Ureter (tissue), 1 donor: ENCODE measurements around a stretch of chr11.

- PRO-cap = no peak
These were observed 6.2 kb upstream of the TP53I11 start for GRCh38 chr11:44956742-44957418.

- PRO-cap = no peak
These were observed 67.4 kb upstream of the PRDM11 start for GRCh38 chr11:45079079-45079481.

DNA sequence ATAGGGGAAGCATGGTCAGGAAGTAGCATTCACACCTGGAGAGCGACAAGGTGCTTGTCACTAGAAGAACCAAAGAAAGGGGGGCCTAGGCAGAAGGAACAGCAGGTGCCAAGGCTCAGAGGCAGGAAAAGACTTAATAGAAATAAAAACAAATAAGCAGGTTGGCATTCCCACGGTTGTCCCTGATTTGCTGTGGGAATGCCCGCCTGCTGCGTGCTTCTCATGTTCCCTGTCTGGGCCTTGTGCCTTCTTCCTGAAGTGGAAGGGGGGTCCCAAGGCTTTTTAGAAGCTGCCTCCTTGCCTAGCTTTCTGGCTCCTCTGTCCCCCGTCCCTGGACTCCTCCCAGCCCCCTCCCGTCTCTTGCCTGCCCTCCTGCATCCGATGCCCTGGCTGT, 54.7 kb upstream of the PRDM11 start:
- PRO-cap = no peak

DNA sequence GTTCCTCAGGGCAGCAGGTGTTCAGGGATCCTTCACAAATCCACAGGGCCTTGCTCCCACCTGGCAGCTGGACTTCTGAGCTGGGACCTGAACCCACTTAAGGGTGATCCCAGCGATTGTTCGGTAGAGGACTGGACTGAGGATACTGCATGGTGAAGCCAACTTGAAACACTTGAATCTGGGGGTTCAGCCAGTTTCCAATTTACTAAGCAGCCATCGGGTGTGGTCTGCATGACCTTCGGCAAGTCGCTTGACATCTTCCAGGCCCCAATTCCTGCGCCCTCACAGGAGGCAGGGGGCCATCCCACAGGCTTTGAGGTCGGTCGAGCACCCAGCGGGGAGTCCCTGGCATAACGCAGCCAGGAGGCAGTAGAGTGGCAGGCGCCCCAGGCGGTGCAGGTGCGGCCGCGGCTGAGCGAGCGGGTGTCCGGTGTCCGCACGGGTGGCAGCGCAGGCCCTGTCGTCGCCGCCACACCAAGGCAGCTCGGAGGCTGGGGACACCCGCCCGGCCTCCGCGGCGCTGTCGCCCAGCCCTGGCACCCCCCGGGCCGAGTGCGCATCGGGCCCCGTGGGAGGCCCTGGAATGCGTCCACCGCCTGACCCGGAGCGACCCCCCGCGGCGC, 33.6 kb downstream of the PRDM11 start:
- PRO-cap = unidirectional peak, plus-strand start at position 396 of the sequence

DNA sequence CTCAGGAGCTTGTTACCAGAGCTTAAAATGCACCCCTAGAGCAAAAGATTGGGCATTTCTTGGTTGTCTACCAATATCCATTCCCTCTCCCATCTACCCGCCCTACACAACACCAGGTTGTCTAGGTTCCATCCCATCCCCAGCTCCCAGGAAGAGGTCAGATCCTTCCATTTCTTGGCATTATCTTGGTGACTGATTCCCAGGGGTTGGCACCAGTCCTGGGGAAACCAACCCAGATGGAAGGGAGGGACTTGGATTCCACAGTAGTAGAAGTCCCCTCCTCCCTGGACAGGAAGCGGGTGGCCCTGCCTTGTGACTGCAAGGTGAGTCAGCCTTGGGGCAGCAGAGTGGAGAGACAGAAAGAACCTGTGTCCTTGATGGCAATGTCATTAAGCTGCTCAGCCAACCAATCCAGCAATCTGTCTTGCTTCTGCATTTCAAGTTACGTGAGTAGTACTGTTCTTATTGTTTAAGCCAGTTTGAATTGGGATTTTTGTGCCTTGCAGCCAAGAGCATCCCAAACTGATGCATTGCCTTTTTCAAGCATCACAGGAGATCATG, 26.5 kb downstream of the SYT13 start:
- PRO-cap = no peak

GRCh38 chr11:45262883-45263515, 23.1 kb downstream of the SYT13 start:
- PRO-cap = no peak

- PRO-cap = no peak
These were observed 105.2 kb upstream of the SYT13 start for GRCh38 chr11:45391290-45391777.

- PRO-cap = no peak
These were observed 68.4 kb upstream of the SLC35C1 start for GRCh38 chr11:45736358-45737064.

DNA sequence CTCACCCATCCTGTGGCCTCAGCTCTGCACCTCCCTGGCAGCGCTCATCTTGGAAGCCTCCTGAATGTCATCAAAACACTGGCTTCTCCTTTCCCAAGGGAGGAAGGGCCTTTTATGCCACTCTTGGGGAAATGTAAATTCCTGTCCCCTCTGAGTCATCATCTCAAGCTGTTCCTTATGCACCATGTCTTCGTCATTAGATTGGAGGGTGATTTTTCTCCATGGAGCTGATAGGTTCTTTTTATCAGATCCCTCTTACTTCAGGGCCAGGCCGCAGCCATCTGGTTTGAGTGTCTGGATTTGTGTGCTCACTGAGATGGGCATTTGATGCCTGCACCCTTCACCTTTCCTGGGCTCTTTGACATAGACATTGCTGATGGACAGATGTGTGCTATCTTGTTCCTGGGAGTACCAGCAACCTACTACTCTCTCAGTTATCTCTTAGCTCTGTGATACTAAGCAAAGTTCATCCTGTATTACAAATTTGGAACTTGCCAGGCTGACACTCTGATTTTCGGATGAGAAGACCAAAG, 12.4 kb upstream of the MAPK8IP1 start:
- PRO-cap = no peak

DNA sequence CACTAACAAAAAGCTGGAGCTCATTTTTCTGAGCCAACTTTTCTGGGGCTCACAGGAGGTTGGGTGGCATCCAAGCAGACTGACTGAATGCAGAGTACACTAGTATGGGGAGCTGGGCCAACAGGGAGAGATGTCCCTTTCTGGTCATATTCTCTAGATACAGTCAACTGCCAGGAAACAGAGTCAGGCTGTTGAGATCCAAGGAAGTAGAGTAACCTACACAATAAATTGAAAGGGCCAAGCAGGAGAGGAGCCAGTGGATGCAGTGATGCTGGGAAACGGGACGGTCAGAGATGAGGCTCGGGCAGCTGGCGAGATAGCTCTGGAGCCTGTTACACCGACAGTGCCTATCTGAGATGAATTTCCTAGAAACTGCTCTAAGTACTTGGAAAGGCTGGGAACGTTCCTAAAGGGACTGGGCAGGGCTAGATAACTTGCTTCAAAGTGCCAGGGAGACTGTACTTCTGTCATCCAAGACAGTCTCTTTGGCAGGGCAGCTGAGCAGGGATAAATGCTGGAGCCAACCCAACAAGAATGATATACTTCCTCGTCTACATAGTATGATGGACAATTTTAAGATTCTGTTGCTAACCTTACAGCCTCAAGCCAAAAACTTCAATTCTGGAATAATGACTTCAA, 71.2 kb downstream of the LARGE2 start:
- PRO-cap = no peak

DNA sequence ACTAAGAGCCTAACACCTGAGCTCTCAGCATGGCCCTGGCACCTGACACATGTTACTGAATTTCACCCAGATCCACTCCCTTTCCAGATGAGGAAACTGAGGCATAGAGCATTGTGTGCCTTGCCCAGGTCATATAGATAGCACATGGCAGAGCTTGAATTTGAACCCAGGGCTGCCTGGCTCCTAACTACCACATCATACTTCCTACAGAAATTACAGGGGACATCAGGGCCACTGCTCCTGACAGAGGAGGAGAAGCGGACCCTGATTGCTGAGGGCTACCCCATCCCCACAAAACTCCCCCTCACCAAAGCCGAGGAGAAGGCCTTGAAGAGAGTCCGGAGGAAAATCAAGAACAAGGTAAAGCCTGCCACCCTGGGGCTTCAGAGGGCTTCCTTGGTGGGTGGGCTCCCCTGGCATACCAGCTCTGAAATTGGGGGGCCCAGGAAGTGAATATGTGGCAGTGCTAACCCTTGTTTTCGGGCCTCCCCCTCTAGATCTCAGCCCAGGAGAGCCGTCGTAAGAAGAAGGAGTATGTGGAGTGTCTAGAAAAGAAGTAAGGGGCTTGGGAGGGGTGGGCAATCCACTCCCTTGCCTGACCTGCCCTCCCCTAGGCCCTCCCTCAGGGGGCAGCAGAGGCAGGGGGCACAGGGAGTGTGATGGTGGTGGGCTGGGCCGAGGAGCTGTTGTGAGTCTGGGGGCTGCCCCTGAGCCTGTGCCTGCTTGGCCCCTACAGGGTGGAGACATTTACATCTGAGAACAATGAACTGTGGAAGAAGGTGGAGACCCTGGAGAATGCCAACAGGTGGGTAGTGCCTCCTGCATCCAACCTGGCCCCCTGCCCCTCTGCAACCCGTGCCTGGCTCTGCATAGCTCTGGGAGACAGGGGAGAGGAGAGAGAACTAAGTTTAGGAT, 34.9 kb upstream of the DGKZ start:
- PRO-cap = no peak

DNA sequence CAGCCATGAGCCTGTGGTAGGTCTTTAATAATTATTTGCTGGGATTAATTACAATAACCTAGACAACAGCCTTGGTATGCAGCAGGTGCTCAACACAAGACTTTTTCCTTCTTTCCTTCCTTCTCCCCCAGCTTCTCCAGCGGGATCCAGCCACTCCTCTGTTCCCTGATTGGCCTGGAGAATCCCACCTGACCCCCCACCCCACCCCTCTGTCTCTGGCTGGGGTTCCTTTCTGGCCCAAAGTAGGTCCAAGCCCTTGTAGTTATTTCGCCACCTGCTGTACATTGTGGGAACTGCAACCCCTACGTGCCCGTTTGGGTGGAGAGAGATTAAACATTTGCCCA, 32.3 kb upstream of the DGKZ start:
- PRO-cap = no peak

DNA sequence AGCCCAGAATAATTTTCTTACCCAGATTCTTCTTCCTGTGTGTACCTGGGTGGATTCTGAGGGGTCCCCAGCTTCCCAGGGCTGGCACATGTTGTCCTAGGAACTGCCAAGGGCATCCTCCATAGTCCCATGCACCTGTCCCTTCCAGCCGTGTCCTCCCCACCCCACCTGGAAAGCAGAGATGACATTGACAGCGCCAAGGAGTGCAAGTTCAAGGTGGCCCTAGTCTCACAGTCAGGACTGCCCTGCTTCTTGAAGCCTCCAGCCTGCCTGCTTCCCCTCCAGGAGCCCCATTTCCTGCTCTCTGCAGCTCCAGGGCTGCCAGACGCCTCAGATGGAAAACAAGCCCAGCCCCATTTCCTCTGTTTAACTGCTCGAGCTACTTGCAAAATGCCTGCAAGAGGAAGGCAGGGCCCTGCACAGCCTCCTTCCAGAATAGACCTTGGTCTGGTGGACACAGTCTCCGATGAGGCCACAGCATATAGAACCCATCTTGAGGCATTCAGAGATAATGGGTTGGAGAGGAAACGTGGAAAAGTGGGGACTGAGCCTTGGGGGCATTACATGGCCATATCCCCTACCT, 5.1 kb upstream of the DGKZ start:
- PRO-cap = no peak

DNA sequence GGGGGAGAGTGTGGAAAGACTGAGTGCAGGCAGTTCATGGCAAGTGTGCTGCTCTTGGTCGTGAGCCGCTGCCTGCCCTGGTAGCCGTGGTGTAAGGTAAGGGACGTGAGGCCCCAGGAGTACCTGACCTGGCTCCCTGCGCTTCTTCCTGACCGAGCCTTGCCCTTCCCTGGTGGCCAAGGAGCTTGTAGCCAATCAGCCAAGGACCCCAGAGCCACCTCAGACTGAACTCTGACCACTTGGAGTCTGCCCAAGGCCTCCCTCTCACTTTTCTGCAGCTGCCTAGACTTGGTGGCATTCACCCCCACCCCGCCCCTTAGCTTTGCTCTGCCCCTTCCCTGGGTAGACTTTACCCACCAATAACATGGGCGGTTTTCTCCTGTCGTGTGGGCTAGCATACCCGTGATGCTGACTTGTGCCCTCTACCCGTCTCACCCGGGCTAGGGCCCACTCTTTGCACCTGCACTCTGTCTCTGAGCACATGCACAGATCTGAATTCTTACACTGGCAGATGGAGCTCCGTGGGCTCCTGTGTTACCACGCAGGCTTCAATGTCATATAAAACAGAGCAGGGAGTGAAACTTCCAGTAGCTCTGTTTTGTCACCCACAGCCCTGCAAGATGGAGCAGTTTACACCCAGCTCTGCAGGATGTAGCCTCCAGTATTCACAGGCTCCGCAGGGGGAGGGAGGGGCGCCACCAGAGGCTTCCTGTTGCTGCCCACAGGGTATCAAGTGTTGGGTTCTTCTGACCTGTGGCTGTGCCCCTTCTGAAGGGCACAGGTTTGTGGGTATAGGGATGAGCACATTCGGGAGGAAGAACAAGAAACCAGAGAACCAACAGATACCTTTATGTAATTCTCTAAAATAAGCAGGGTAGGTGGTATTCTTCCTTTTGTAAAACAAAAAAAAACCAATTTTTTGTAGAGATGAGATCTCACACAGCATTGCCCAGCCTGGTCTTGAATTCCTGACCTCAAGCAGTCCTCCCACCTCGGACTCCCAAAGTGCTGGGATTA, 1.7 kb downstream of the DGKZ start:
- PRO-cap = no peak

DNA sequence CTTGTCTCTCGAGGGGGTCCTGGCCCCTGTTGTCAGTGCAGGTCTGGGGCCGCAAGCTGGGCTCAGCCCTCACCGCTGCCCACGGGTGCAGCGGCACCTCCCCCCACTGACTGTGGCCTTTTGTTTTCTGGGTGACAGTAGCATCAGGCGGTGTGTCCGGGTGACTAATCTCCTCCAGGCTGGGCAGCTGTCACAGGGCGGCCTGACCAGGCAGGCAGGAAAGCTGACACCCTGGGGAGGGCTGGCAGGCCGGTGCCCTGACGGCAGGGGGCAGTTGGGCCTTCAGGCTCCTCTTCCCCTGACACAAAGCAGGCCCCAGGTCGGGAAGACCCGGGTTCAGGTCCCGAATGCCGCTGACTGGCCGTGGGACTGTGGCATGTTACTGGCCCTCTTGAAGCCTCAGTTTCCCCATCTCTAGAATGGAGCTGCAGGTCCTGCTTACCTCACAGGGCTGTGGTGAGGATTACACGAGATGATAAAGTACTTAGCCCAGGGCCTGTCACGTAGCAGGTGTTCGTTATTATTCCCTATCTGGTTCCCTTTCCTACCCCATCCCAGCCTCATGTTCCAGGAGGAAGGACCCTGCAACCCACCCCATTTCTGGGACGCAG, 16.4 kb downstream of the DGKZ start:
- PRO-cap = no peak

DNA sequence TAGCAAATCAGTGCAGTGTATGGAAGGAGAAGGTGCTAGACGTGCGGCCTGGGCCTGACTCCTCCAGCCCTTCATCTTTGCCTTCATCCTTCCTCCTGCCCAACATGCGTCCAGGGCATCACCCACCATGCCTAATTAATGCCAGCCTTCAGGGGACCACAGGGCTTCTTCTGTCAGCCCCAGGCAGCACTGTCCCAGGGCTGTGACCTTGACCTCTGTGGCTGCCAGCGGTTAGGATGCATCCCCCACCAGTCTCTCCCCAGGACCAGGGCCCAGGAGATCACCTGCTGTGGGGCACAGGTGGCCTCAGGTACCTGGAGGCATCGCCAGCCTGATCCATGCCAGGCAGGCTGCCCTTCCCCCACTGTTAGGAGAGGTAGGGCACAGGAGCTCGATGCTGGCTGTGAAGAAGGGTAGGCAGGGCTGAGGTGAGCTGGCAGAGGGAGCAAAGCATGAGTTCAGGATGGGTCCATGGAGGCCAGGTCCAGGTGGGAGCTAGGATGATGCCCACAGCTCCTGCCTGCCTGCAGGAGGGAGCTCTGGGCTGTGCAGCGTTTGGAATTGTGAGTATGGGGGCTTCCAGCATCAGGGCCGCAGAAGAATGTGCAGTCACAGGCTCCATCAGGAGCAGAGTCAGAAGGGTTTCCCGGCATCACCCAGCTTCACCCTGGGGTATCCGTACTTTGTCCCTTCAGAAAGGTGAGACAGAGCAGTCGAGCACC, 16.6 kb upstream of the MDK start:
- PRO-cap = no peak

DNA sequence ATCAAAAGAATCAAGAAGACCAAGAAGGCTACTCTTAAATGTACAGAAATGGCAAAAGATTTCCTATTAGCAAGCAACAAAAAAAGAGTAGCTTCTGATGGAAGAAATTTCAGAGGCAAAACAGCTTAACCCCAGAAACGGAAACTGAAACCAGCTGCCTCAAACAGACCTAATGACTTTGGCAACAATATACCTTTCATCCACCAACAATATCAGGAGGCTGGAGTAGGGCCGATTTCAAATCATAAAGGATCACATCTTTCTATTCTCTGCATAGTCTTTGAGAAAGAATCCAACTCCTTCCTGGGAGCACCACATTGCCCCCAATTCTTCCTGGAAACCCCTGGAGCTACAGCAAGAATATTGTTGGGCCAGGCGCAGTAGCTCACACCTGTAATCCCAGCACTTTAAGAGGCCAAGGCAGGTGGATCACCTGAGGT, 33.1 kb downstream of the AMBRA1 start:
- PRO-cap = no peak

GRCh38 chr11:46639227-46639981, 22.1 kb downstream of the ATG13 start:
- PRO-cap = no peak

GRCh38 chr11:46762278-46763131, 43.5 kb downstream of the F2 start:
- PRO-cap = no peak

DNA sequence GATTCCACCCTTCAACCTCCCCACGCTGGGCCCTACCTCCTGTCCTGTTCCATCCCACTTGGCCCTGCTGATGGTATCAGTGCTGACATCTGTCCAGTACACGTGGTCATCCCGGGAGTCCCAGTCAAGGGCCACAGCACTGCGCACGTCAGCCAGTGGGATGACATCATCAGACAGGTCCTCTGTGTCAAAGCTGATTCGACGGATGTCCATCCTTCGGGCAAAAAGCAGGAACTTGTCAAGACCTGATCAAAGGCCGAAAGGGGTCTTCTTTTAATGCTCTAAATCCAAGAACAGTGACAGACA, 32.1 kb downstream of the LRP4 start:
- PRO-cap = no peak